Ovary (tissue), 7 donors: Measurements from ENCODE around the gene KMT5B.

DNA sequence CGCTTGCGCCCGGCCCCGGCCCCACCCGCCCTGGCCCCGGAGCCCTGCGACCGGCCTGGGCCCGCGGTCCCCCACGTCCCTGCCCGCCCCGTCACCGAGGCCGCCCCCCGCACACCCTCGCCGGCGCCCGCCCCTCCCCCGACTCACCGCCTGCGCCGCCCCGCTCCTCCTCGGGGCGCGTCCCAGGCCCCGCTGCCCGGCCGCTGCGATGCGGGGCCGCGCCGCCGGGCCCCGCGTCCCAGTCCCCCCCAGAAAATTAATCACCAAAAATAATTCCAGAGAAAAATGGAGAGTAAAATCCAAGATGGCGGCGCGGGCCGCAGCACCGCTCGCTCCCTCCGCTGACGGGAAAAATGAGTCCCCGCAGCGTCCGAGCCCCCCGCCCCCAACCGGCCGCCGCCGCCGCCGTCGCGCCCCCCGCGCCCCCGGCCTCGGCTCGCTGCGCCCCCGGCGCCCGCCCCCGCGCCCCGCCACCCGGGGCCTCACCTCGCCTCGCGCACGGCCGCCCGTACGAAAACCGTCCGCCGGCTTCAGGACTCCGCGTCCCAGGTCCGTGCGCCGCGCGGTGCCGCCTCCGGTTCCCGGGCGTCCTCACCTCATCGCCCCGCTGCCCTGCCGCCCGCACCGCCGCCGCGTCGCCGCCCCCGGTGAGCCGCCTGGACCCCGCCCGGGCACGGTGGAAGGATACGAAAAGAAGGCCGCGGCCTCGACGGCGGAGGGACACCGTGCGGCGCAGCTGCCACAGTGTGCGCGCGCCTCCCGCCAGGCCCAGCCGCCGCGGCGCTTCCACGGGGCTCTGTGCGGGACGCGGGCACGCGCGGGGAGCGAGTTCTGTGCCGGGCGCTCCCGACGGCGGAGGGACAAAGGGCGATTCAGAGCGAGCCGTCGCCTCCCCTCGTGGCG is at the start of gene KMT5B:
Gene KMT5B (minus strand): TSS at position 306 of the 903 bp plus-strand sequence.
- PRO-cap, 7 experiments: peak in 7 of 7 experiments; most common plus-strand start position 295 of the sequence (in 2); most common minus-strand start position 194 of the sequence (in 4)
- RAMPAGE, long total RNA, 2 experiments: no peak in any of the 2 experiments

GRCh38 chr11:68216017-68217100 is 3.3 kb upstream of the KMT5B start:
- PRO-cap, 7 experiments: no peak in any of the 7 experiments
- RAMPAGE, long total RNA, 2 experiments: no peak in any of the 2 experiments

DNA sequence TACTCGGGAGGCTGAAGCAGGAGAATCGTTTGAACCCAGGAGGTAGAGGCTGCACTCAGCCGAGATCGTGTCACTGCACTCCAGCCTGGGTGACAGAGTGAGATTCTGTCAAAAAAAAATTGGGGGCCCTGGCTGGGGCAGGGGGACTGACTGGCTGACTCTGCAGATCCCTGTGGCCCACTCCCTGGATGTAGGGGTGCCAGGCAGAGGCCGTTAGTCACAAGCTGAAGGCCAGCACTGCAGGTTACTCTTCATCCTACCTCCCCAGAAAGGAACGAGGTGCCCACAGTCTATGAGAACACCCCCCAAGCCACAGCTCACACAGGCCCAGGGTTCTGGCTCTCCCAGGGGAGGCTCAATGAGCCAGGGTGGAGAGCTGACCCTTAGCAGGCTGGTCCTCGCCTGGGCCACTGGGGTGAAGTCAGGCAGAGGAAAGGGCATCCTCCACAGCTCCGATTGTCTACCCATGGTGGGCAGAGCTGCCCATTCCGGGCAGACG is 12.6 kb downstream of the C11orf24 start:
- PRO-cap, 7 experiments: no peak in any of the 7 experiments
- RAMPAGE, long total RNA, 2 experiments: no peak in any of the 2 experiments

DNA sequence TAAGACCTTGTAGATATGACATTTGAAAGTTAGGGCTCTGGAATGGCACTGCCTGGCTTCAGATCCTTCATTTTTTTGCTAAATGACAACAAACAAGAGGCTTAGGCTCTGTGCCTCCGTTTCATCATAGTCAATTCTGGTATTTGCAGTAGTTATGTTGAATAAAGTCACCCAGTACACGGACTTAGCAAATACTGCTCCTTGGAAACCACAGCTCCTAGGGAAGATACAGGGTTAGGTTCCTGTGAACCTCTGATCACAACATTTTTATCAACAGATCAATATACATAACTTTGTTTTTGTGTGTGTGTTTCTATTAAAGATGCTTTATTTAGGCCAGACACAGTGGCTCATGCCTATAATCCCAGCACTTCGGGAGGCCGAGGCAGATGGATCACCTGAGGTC is 3.0 kb upstream of the C11orf24 start:
- PRO-cap, 7 experiments: no peak in any of the 7 experiments
- RAMPAGE, long total RNA, 2 experiments: no peak in any of the 2 experiments

DNA sequence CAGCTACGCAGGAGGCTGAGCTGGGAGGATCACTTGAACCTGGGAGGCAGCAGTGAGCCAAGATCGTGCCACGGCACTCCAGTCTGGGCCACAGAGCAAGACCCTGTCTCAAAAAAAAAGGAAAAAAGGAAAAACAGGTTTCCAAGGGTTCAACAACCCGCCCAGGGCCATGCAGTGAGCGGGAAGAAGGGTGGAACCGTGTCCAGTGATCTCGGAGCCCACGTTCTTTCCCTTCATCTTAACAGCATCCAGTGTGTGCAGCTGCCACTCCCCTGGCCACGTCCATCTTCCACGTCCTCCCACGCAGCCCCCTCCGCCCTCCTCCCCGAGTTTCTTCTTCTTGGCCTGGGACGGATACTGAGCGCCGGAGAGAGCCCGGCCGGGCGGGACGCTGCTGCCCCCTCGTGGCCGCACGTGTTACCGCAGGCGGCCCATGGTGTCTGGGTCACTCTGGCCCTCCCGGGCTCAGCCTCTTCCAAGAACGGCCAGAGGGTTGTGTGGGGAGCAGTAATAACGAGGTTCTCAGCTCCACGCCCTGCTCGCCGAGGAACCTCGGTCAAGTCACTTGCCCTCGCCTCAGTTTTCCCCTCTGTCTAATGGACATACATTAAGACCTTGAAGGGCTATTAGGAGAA is 14.8 kb upstream of the LRP5 start:
- PRO-cap, 7 experiments: no peak in any of the 7 experiments
- RAMPAGE, long total RNA, 2 experiments: no peak in any of the 2 experiments

DNA sequence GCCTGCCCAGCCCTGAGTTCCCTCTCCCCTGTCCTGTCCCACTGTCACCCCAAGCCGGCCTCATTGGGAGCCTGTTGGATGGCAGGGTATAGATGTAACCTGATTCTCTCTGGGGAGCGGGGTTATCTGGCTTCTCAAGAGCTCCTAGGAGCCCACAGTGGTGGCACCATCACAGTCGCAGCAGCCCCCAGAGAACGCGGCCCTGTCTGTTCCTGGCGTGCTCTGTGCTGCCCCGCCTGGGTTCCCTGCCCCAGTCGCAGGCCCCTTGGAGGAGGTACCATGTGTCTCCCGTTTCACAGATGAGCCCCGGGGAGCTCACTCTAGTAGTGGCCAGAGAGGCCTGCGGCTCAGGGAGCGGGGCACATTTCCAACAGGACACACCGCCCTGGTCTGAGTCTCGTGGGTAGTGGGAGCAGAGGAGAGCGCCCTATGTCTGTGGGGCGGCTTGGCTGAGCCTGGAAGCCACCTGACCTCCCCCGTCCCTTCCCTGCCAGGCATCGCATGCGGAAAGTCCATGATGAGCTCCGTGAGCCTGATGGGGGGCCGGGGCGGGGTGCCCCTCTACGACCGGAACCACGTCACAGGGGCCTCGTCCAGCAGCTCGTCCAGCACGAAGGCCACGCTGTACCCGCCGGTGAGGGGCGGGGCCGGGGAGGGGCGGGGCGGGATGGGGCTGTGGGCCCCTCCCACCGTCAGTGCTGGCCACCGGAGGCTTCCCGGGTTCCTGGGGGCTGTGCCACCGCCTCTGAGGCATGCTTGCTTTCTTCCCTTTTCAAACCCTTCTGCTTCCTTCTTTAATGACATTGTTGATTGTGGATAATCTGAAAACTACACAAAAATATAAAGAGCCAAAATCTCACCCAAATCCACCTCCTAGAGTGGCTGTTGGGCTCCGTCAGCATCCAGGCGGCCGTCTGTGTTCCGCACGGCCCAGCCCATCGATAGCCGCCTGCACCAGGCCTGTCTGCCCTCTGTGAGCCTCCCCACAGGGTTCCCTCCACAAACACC is 21.0 kb upstream of the PPP6R3 start:
- PRO-cap, 7 experiments: peak in 7 of 7 experiments; most common plus-strand start position 695 of the sequence (in 7); most common minus-strand start position 534 of the sequence (in 7)
- RAMPAGE, long total RNA, 2 experiments: no peak in any of the 2 experiments

GRCh38 chr11:68448430-68449522 is 11.8 kb upstream of the PPP6R3 start:
- PRO-cap, 7 experiments: no peak in any of the 7 experiments
- RAMPAGE, long total RNA, 2 experiments: no peak in any of the 2 experiments

- PRO-cap, 7 experiments: peak in 7 of 7 experiments; most common plus-strand start chr11:68460309 (in 1); most common minus-strand start chr11:68460225 (in 6)
- RAMPAGE, long total RNA, 2 experiments: no peak in any of the 2 experiments
Observed at GRCh38 chr11:68459935-68460654, 457 bp upstream of the PPP6R3 start.

- PRO-cap, 7 experiments: peak in 5 of 7 experiments; most common plus-strand start chr11:68461194 (in 1); most common minus-strand start chr11:68461483 (in 5)
- RAMPAGE, long total RNA, 2 experiments: no peak in any of the 2 experiments
Observed at GRCh38 chr11:68460882-68461967, 673 bp downstream of the PPP6R3 start.

GRCh38 chr11:68547963-68548362 is 87.4 kb downstream of the PPP6R3 start:
- PRO-cap, 7 experiments: no peak in any of the 7 experiments
- RAMPAGE, long total RNA, 2 experiments: no peak in any of the 2 experiments

- PRO-cap, 7 experiments: no peak in any of the 7 experiments
- RAMPAGE, long total RNA, 2 experiments: no peak in any of the 2 experiments
Observed at GRCh38 chr11:68590578-68590921, 93.8 kb upstream of the GAL start.

DNA sequence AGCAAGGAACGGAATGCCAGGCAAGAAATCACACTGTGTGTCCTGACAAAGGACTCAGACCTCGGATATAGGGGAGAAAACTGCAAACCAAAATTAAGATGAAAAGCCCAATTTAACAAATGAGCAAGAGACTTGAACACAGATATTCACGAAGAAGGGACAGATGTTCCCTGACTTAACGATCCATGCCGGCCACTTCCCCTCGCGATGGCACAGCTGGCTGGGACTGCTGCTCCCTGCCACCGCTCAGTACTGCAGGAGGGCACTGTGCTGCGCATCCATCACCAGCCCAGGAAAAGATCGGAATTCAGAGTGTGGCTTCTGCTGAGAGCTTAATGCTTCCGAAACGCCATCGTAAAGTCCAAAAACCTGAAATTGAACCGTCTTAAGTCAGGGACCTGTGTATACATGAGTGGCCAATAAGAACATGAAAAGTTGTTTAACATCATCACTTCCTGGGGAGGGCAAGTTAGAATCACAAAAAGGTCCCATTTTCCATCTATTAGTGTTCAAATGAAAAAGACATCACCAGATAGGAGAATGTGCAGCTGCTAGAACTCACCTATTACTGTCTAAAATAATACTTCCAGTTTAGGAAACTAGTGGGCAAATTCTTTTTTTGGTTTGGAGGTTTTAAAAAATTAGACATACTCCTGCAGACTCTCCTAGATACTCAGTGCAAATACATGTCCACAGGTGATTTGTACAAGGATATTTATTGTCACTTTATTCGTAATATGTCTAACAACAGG is 67.6 kb upstream of the GAL start:
- PRO-cap, 7 experiments: no peak in any of the 7 experiments
- RAMPAGE, long total RNA, 2 experiments: no peak in any of the 2 experiments

DNA sequence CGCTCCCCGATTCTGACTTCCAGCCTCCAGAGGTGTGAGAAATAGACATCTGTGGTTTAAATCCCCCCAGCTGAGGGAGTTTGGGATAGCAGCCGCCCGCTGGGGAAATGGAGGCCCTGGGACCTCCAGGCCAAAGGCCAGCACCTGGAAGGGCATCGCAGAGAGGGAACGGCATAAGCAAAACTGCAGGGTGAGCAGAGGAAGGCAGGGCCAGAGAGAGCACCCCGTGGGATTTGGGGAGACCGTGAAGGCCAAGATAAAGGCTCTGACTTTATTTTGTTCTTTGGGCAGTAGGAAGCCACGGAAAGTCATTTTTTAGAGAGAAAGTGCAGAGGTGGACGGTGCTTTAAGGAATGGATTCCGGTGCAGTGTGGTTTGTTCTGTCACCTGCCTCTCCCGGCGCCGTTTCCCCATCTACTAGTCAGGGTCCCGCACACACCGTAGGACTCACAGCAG is 23.8 kb upstream of the GAL start:
- PRO-cap, 7 experiments: no peak in any of the 7 experiments
- RAMPAGE, long total RNA, 2 experiments: no peak in any of the 2 experiments

- PRO-cap, 7 experiments: no peak in any of the 7 experiments
- RAMPAGE, long total RNA, 2 experiments: start-site peak on the minus strand in 1 of 2 experiments, at chr11:68773199-68774065 at its widest, 18 reads per replicate
Observed at GRCh38 chr11:68773448-68774258, 22.3 kb upstream of the TESMIN start.

DNA sequence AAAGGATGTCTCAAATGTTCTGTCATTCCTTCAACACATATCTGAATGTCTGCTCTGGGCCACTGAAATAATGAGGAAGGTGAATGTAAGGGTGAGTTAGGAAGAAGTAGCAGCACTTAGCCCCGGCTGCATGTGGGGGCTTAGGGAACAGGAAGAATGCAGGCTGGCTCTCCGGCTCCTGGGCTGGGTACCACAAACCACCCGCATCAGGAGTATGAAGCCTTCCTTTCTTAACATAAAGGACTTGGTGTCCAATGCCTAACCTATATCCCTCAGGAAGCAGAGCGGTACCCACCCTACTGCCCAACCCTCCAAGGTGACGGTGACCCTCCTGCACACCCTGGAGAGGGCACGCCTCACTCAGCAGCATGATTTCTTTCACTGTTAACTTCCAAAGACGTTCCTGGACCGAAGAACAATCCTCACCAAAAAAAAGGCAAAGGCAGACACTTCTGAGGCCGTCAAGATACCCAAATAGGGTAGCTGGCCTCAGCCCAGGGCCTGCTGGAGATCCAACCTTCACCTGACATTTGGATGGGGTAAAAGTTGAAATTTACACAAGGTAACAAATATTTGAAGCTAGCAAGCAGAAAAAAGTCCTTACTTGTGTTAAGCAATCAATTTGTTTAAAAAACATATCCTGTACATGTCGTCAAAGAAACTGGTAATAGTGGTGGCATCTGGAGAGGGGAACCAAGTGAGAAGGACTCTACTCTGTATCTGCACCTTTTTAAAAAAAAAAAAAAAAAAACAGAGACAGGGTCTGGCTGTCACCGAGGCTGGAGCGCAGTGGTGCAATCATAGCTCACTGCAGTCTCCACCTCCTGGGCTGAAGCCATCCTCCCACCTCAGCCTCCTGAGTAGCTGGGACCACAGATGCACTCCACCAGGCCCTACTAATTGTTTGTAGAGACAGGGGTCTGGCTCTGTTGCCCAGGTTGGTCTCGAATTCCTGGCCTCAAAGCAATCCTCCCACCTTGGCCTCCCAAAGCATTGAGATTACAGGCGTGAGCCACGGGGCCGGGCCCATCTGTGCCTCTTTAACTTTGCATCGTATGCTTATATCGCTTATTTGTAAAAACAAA is 3.5 kb downstream of the CPT1A start:
- PRO-cap, 7 experiments: no peak in any of the 7 experiments
- RAMPAGE, long total RNA, 2 experiments: no peak in any of the 2 experiments

DNA sequence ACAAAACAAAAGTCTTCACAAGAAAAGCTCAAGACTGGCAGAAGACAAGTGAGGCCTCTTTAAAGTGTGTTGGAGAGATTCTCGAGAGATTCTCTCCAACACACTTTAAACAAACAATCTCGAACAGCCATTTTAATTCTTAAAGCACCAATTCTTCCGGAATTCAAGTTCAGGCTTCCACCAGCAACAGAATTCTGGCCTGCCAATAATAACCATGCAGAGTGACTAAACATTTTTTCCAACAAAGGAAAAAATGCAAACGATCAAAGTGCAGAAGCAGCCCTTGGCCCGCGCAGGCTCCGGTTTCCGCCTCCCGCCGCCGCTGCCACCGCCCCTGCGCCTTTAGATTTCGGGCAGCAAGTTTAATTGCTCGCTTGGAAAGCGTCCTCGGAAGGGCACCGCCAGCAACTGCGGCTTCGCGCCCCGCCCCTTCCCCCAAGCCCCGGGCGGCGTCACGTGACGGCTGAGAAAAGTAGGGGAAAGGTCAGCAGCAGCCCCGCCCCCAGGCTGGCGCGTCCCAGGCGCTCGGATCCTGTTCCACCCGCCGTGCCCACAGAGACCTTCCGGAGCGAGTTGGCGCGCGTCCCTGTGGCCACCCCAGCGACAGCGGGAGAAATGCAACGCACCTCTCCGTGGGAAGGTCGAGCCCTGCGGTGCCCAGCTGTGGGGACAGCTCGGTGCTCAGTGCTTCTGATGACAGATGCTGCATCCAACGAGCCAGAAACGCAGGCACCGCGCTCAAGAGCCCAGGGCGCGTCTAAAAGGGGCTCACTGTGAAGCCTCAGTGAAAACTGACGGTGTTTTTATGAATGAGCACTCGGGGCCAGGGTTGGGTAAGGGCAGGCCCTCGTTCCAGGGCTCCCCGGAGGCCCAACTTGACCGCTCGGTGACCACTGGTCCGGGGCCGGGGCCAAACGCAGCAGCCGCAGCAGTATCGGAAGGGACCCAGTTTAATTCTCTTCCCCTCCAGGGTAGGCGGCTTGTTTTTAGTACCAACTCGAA is 2.5 kb downstream of the CPT1A start:
- PRO-cap, 7 experiments: peak in 7 of 7 experiments; most common plus-strand start position 555 of the sequence (in 4); most common minus-strand start position 410 of the sequence (in 6)
- RAMPAGE, long total RNA, 2 experiments: start-site peak on the plus strand in 1 of 2 experiments, centred at position 502 of the sequence, 6 reads per replicate

DNA sequence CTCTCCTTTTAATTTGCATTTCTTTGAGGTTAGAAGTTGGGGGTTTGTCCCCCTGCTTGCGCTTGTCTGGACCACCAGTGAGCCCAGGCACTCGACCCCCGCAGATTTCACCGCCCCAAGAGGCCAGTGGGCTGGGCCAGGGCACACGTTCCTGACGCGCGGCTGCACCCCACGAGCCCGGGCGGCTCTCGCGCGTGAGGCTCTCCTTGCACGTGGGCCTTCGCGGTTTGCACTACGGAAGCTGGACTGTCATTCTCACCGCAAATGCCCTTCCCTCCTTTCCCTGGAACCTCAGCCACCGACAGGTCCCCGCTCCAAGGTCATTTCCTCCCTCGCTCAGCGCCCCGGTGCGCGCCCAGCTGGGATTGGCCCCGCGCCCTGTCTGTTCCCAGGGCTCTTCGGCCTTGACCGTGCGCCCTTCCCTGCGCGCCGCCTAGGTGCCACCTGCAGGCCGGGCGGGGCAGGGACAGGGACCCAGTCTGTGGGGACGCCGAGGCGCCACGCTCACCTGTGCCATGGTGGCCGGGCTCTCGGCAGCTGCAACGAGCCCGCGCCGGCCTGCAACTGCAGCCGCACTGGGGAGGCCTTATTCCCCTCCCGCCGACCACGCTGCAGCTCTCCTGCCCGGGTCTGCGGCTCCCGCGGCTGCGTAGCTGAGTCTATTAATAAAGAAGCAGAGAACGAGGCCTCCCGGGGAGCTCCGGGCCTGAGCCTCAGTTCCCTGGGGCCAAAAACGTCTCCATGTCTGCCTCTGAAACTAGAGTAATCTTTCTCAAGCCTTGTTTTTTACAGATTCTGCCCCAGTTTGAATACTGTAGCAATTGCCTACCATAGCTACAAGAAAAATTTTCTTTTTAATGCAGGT is 2.2 kb upstream of the CPT1A start:
- PRO-cap, 7 experiments: peak in 4 of 7 experiments; most common plus-strand start position 656 of the sequence (in 1); most common minus-strand start position 632 of the sequence (in 3)
- RAMPAGE, long total RNA, 2 experiments: no peak in any of the 2 experiments

DNA sequence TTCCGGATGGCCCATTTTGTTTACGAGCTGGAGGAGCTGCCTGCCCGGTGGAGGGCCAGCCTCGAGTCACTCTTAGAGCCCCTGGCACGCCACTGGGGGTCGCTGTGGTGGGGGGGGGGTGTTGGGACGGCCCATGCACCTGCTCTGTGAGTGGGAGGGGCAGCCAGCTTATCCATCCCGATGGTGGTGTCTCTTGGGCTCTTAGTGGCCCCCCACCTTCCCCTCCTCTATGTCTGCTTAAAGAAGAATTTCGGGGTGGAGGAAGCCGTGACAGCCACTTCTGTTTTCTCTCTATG is 24.6 kb downstream of the MRGPRD start:
- PRO-cap, 7 experiments: no peak in any of the 7 experiments
- RAMPAGE, long total RNA, 2 experiments: no peak in any of the 2 experiments

DNA sequence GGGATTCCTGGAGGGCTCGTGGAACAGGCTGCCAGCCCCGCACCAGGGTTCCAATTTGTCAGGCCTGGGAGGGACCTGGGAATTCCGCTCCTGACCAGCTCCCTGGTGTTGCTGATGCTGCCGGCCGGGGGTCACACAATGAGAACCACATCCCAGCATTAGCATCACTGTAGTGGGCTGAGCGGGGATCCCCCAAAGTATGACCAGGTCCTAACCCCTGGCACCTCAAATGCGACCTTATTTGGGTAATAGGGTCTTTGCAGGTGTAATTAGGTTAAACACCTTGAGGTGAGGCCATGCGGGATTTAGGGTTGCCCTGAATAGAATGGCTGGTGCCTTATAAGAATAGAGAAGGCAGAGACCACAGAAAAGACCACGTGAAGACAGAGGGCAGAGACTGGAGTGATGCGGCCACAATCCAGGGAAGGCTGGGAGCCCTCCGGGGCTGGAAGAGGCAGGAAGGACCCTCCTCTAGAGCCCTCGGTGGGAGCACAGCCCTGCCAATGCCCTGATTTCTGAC is 51.2 kb downstream of the TPCN2 start:
- PRO-cap, 7 experiments: no peak in any of the 7 experiments
- RAMPAGE, long total RNA, 2 experiments: no peak in any of the 2 experiments

GRCh38 chr11:69189802-69190174 is 34.1 kb downstream of the SMIM38 start:
- PRO-cap, 7 experiments: no peak in any of the 7 experiments
- RAMPAGE, long total RNA, 2 experiments: no peak in any of the 2 experiments